Gallbladder (tissue), 1 donor: ENCODE data around the genes ULK2 and AKAP10.

GRCh38 chr17:19551137-19552162, 17.8 kb downstream of the SLC47A1 start:
- PRO-cap, result unidirectional peak, minus-strand start at chr17:19551890

DNA sequence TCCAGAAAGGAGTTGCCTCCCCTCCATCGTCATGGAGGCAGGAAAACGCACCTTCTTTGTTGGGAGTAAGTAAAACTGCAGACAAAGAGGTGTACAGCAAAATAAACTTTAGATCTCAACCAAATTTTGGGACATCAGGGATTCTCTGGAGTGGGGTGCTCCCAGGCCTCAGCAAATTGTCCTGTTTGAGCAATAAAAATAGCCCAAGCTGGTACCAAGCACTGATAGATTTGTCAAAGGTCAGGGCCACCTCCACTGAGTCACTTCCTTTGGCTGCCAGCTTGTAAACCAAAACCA, 1.6 kb upstream of the ALDH3A2 start:
- PRO-cap, result no peak

GRCh38 chr17:19867248-19868485, at the start of gene ULK2:
TSS of gene ULK2 (minus strand) at chr17:19867936.
- PRO-cap, result unidirectional peak, plus-strand start at chr17:19867439; bidirectional peak, plus-strand start at chr17:19868016, minus-strand start at chr17:19867936

GRCh38 chr17:19977510-19978123, at the start of gene AKAP10:
TSS of gene AKAP10 (minus strand) at chr17:19977828.
- PRO-cap, result bidirectional peak, plus-strand start at chr17:19977961, minus-strand start at chr17:19977828

DNA sequence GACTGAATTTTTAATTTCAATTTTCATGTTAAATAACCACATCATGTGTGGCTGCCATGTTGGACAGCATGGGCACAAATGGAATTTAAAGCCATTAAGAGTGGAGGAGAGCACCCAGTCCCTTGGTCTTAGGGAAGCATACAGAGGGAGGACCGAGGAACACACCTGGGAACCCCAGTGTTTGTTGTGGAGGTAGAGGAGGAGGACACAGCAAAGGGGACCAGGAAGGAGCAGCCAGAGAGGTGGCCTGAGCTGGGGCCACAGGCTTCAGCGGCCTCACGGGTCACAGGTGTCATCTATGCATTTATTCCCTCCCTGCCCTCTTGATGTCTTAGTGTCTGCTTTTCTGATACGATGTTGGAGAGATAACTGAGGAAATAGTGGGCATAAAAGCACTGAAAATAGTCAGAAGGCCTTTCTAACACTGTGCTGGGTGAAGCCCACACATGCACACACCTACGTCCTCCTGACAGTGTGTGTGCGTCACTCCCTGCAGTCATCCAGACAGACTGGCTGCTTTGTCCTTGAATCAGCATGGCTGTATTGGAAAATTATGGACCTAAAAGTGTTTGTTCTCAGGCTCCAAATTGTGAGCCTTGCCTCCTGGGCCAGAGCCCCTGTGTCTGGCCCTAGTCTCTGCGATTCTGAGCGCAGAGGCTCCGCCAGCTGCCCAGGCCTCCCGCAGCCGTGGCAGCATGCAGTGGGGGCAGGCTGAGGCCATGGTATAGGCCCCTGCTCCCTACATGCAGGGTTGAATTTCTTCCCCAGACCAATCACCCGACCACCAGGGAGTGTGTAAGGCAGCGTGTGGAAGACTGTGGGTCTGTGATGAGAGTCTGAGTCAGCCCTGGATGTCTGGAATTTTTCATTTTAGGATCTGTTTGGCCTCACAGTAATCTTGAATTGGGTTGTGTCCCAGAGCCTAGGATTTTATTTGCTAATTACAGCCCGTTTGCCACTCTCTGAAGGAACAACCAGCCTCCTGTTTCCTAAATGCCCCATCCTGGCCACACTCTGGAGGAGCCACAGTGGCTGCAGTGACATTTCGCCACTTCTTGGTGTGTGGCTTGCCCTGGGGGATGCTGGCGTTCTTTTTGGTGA, 167.0 kb downstream of the LGALS9B start:
- PRO-cap, result no peak

- PRO-cap, result no peak
Measured at GRCh38 chr17:20532521-20533210, 46.9 kb upstream of the CDRT15L2 start.

DNA sequence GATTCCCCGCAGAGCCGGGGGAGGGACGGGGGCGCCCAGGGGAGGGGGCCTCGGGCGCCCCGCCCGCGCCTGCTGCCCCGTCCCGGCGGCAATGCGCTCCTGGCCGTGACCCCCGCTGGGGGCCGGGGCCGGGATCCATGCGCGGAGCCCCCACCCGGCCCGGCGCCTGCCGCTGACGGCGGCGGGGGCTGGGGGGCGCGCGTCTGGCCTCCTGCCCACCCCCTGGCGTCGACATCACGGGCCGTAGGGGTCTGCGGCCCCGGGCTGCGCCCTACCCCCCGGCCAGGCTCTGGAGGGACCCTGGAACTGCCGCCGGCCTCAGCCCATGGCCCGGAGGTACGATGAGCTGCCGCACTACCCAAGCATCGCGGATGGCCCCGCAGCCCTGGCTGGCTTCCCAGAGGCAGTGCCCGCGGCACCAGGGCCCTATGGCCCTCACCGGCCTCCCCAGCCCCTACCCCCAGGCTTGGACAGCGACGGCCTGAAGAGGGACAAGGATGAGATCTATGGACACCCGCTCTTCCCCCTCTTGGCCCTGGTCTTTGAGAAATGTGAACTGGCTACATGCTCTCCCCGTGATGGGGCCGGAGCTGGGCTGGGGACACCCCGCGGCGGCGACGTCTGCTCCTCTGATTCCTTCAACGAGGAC, 9.6 kb downstream of the CDRT15L2 start:
- PRO-cap, result no peak

- PRO-cap, result no peak
Measured at GRCh38 chr17:20852023-20853248, 190.4 kb downstream of the USP22 start.

DNA sequence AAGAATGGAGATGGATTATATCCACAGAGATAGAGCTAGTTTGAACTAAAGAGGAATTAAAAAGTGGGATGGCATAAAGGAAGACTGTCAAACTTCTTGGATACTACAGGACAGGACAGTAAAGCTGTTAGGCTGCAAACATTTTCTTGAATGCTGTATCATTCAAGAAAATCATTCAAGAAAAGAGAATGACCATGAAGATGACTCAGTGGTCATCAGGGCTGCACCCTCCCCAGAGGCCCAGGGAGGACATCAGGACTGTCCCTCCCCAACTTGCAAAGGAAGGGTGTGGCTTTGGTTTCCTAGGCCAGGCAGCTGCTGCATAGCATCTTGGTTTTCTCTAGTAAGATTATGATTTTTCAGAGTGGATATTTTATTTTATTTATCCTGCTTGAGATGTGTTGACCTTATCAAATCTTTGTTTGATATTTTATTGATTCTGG, 120.4 kb downstream of the USP22 start:
- PRO-cap, result no peak

- PRO-cap, result no peak
Measured at GRCh38 chr17:20927522-20927995, 115.3 kb downstream of the USP22 start.

DNA sequence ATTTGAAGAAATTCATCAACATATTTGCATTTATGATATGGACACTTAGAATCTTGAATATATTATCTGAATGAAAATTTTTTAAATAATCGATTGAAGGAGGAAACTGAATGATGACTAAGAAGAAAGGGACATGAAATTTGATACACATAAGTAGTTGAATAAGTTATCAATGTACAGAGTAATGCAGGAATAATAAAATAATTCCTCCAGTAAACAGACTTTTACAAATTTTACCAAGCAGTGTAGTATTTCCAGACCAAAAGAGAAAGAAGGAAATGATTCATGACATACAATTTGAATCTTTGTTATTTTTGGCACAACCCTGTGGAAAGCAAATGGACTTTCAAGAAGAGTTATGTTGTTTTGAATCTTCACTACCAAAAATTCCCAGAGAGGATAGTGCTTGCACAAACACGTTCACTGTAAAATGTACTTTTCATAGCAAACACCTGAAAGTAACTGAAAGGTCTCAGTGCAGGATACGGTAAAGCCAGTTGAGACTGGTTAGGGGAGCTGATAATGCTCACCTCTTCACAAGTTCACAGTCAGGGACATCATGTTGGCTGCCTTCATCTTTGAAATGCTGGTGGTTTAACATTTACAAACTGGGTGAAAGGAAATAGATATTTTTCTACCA, 107.1 kb downstream of the USP22 start:
- PRO-cap, result no peak

DNA sequence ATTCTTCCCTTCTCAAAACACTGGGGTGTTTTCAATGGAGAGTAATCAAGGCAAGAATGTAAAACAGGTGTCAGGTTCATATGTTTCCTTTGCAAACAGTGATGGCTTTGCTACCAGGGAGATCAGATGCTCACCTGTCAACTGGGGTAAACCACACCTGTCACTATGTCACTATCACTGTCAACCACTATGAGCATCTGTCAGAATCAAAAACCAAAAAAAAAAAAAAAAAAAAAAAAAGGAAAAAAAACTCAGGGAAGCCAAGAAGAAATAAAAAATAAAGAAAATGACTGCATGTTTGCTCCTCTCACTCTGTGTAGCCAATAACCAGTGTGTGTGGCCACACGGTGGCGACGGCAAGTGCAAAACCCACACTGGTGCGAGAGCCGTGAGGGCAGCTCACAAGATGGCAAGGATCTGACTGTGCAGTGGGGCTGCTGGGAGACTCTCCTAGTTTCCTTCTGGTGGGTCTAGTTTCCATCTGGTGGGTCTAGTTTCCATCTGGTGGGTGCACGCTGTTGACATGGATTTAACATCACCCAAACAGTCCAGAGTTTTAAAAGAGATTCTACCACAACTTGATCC, 22.7 kb downstream of the USP22 start:
- PRO-cap, result no peak

DNA sequence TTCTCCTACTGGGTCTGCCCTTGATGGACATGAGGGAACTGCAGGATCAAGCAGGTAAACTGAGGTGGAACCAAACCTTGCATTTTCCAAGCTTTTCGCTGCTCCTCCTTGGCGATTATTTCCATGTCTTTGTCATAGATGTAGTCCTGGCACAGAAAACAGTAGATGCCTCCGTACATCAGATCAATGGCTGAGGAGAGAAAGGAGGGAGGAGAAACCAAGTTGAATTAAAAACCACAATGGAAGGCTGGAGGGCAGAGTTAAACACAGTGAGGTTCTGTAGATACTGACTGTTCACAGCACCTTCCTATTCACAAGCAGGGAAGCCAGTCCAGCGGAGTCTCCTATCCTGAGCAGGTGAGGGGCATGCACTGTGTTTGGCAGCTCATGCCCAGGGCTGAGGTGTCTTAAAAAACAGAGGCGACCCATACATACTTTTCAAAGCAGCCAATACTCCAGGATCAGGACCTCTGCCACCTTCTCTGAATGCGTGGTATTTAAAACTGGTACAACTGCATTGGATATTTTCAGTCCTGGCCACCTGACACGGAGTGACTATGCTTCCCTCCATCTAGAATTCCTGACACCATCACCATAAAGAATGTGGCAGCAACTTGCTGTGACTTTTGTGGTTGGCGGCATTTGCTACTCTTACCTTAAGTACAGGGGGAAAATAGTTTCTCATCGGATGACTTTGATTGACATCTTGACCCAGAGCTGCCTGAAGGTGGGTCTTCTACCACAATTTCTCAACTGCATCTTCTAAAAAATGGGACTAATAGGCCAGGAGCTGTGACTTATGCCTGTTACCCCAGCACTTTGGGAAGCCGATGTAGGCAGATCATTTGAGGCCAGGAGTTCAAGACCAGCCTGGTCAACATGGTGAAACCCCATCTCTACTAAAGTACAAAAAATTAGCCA, 21.5 kb downstream of the USP22 start:
- PRO-cap, result no peak

GRCh38 chr17:21214253-21215283, 607 bp upstream of the TMEM11 start:
- PRO-cap, result bidirectional peak, plus-strand start at chr17:21214347, minus-strand start at chr17:21214123; bidirectional peak, plus-strand start at chr17:21214742, minus-strand start at chr17:21214595

GRCh38 chr17:21285600-21286768, 1.5 kb downstream of the MAP2K3 start:
- PRO-cap, result bidirectional peak, plus-strand start at chr17:21286617, minus-strand start at chr17:21286441

- PRO-cap, result no peak
Measured at GRCh38 chr17:21304225-21304672, 19.7 kb downstream of the MAP2K3 start.

DNA sequence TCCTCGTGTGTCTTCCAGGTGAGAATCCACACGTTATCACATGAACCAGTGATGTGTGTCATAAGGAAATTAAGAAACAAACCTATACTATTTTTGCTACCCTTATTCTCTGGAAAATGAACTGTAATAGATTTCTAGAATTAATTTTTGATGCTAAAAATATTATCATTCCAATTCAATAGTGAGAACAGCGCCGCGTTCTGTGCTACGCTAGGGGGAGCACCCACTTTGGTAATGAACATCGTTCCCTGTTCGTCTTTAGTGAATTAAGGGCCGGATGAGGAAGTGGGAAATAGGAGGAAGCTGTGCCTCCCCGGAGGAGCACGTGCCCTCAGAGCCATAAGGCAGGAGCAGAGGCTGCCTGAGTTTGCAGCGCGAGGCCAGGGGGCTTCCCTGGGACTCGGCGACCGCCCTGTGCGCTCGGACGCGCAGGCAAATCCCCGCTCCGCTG, 76.1 kb downstream of the KCNJ12 start:
- PRO-cap, result no peak

GRCh38 chr17:21680959-21681556, 11.3 kb upstream of the KCNJ18 start:
- PRO-cap, result no peak

- PRO-cap, result no peak
Measured at GRCh38 chr17:22519555-22520067, 827.3 kb downstream of the KCNJ18 start.

GRCh38 chr17:22521275-22521738, 829.0 kb downstream of the KCNJ18 start:
- PRO-cap, result no peak